ENCODE data around the gene STK39.

DNA sequence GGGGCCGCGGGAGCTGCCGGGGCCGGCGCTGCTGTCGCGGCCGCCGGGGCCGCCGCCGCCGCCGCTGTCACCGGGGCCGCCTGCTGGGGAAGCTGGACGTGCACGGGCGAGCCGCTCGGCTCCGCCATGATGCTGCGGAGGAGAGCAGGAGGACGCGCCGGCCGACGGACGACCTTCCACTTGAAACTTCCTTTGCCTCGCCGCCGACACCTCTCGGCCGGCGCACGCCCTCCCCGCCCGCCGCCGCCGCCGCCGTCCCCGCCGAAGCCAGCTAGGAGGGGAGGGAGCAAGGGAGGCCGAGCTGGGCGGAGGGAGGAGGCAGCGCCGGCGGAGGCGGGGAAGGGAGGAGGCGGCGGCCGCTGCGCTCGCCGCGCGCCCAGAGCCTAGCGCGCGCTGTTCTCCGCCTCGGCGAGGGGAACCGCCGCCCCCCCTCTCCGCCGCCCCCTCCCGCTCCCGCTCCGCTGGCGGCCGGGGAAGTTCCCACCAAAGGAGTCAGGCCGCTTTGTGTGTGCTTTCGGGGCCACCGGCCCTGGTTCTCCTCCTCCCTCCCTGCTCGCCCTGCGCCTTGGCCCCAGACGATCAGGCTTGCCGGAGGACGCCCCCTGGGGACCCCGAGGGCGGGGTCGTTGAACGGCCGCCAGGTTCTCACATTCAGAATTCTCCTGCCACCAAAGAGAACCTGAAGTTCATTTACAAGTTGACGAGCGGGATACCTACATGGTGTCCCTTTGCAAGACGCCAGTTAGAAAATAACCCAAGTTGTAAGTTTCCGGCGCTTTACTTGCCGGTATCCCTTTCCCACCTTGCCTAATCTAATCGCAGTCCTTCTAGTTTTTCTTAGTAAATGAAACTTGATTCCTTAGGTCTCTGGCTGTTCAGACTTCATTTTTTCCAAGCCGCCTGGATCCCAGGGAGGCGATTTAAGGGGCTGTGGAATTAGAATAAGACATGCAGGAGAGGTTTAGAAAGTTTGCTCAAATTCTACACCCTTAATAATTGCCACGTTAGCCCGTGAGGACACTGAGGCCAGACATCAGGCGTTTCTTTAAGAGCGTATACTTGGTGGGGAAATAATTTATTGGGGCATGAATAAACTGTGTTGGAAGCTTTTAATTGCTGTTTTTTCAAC lies at the start of gene STK39:
Gene STK39 (minus strand): TSS at position 288 of the 1,129 bp plus-strand sequence.
- RRBS: 1% methylated on average over 23 of the region's 100 CpGs

GRCh38 chr2:168478062-168478709 lies 22.1 kb downstream of the CERS6 start:
- RRBS: no CpG with 5 or more reads among the region's 2 CpGs

- RRBS: no CpG with 5 or more reads among the region's 4 CpGs
Measured at GRCh38 chr2:168490899-168491456, 34.9 kb downstream of the CERS6 start.

DNA sequence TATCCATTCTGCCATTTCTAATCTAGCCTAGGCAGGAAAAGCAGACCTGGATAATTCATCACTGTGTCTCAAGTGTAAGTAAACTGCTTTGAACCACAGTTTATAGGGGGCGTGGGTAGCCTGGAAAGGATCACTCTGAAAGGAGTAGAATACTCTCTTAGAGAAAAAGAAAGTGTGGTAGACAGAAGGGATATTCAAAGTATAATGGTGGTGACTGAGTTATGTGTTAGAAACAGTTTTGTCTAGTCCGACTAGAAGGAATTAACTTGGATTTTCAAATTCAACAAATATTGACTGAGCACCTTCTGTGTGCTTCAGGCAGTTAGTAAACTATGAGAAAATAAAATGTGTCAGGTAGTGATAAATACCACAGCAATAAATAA lies 40.9 kb downstream of the CERS6 start:
- RRBS: no CpG with 5 or more reads among the region's 2 CpGs

DNA sequence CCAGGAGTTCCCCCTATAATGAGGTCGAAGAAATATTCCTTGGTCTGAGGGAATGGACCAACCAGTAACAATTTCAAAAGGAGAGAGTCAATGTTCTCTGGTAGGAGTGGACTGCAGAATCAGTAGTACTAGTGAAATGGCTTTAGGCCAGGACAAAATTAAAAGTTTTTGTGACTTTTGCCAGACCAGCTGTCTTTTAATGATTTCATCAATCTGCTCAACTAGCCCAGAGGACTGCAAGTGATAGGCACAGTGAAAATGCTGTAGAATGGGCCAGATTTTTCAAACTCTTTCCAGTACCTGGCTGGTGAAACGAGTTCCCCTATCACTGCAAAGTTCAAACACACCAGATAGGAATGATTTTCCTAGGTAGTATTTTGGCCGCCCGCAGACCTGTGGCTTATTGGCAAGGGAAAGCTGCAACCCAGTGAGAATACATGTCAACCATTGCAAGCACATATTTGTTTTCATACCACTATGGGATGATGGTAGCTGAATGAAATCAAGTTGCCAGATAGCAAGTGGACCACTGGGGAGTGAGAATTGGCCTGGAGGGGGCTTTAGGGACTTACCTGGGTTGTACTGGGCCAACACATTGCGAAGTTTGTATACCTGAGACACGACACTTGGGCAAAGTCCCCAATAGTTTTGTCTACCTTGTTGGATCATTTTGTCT lies 45.6 kb downstream of the CERS6 start:
- RRBS: no CpG with 5 or more reads among the region's 6 CpGs

DNA sequence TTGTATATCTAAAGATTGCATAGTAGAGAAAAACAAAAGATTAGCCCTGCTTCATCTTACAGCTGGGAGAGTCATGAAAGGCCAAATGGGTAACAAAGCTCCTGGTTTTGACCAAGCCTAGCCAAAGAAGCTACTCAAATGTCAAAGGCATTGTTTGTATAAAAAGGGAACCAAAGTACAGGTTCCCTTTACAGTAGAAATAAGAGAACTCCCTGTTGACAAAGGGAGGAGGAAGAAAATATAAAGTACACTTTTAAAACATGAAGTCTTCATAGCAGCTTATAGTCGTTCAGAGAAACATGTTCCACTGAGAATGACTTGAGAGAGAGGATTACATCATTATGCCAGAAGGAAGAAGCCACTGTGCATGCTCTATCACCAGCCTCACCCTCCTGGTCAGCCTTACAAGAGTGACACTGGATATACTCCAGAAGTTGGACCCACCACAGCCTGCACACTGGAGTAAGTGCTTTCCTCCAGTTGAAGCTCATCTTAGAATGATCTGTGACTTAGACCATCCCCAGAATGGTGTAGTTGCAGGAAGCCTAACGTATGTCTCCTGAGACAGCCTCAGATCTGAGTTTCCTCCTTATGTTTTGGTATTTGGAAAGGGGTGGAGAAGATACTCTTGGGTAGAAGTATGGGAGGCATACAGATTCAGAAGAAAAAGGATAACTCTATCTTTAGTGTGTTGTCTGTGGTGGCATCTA lies 2.4 kb upstream of the DHRS9 start:
- RRBS: no CpG with 5 or more reads among the region's 2 CpGs

GRCh38 chr2:169361392-169362169 lies 753 bp downstream of the LRP2 start:
- RRBS: 2% methylated on average over 15 of the region's 47 CpGs

GRCh38 chr2:169570131-169570768 lies 3.4 kb downstream of the FASTKD1 start:
- RRBS: no CpG with 5 or more reads among the region's 6 CpGs

DNA sequence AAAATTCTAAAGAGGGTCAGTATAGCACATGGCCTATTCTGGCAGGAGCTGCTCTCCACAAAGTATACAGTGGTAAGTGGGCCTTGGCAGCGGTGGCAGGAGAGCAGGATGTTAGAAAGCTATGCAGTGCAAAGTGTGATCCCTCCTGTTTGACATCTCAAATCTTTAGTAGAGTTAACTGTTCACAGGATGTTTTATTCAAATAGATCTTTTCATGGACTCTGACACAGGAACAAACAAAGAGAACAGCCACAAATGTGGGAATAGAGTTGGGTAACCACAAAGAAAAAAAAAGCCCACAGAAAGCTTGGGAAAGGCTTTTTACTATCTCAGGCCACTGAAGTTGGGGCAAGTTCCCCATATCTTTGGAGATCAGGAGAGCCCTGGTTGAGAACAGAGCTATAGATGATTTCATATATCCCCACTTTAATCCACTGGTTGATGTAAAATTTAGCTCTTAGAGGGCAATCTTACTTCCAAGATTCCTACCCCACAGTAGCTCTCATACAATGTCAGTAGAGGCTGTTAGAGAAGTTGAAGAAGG lies 10.5 kb downstream of the CFAP210 start:
- RRBS: no CpG with 5 or more reads among the region's 1 CpG

- RRBS: no CpG with 5 or more reads among the region's 4 CpGs
Measured at GRCh38 chr2:169711676-169711957, 17.3 kb downstream of the PHOSPHO2 start.

- RRBS: no CpG with 5 or more reads among the region's 6 CpGs
Measured at GRCh38 chr2:169949368-169950035, 122.2 kb downstream of the UBR3 start.

DNA sequence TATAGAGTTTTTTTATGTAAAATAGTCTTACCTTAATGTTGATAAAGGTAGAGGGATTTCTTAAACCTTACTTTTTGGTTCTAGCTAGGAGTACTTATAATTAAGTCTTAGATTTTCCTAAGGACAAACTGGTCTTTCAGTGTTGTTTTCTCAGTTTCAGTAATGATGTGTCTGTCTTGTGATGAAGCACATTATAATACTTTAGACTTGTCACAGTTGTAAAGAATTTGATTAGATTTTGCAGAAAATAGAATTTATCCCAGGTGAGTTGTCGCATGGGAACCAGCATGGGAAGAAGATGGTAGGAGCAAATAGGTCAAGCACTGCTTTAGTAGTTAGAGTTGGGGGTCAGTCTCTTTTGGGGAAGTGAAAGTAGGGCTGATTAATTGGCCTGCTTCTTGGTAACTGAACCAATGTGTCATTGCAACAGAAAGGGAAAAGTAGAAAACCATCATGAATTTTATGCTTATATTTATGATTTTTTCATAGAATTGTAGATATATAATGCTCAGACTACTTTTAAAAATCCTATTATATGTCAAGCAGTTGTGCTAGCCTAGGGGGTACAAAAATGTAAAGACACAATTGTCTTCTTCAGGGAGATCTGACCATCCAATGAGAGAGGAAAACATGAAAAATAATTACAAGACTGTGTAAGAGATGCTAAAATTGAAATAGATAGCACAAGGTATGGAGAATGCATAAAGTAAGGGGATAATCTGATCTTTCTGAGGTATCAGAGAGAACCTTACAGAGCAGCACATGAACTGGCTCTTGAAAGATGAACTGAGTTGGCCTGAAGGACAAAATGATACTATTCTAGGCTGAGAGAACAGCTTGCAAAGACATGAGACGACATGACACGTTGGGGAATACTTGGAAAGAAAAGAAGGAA lies 153.1 kb upstream of the MYO3B start:
- RRBS: no CpG with 5 or more reads among the region's 3 CpGs

- RRBS: 2% methylated on average over 11 of the region's 47 CpGs
Measured at GRCh38 chr2:170817340-170817821, 694 bp downstream of the GAD1 start.

DNA sequence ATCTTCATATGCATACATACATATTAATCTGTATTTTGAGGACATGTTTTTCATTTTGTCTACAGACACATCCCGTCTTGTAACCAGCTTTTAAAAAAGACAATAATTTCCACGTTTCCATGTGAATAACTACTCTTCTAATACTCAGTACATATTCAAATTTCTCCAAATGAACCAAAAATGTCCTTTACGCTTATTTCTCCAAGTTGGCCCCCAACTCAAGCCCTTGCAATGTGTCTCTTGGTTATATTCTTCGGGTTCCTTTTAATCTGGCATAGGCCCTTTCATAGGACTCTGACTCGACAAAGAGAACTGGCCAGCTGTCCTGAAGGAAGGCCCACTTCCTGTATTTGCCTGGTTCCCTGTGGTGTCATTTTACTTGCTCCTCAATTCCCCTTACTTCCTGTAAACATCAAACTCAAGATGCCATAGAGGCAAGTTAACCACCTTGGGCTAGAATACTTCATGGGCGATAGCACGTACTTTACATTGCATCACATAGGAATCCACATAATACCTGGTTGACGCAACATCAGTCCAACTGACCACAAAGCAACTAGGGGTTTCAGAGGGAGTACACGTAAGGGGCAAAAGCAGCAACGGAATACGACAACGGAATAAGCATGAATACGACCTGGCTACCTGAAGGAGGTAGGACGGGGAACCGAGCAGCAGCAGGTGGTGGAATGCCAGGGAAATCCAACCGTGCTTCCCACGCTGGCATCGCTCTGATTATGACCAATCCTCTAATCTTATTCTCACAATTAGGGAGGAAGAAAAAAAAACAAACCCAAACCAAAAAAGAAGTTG lies 938 bp upstream of the GORASP2 start:
- RRBS: no CpG with 5 or more reads among the region's 18 CpGs

- RRBS: no CpG with 5 or more reads among the region's 3 CpGs
Measured at GRCh38 chr2:171155765-171156325, 4.8 kb downstream of the TLK1 start.

- RRBS: no CpG with 5 or more reads among the region's 2 CpGs
Measured at GRCh38 chr2:171317676-171318071, 116.1 kb downstream of the METTL8 start.

DNA sequence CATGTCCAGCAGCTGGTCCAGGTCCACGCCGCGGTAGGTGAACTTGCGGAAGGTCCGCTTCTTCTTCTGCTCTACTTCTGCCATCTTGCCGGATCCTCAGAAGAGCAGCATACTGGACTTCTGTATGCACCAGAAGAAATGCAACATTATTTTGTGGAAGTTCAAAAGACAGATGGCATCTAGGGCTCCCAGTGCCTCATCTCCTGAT lies 4.7 kb upstream of the CYBRD1 start:
- RRBS: no CpG with 5 or more reads among the region's 6 CpGs

GRCh38 chr2:171553622-171554339 lies 31.5 kb downstream of the CYBRD1 start:
- RRBS: no CpG with 5 or more reads among the region's 8 CpGs

DNA sequence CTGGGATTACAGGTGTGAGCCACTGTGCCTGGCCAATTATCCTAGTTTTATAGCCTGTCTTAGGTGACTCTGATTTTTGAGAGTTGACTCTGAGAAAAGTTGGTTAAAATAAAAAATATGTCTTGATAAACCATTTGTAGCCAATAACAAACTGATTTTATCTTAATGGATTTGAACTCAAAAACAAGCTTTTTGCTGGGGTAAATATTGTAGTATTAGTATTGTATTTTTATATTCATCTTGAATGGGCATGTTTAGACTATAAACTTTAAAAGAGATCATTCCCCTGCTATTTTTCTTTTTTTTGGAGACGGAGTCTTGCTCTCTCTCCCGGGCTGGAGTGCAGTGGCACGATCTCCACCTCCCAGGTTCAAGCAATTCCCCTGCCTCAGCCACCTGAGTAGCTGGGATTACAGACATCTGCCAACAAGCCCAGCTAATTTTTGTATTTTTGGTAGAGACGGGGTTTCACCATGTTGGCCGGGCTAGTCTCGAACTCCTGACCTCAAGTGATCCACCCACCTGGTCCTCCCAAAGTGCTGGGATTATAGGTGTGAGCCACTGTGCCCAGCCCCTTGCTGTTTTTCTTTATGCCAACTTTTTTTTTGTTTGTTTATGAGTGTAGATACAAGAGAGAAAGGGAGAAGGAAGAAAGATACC lies 13.8 kb downstream of the DYNC1I2 start:
- RRBS: no CpG with 5 or more reads among the region's 6 CpGs